GM19239 (cell line): Measurements from ENCODE around the genes ZNF722, ERV3-1 and VKORC1L1.

DNA sequence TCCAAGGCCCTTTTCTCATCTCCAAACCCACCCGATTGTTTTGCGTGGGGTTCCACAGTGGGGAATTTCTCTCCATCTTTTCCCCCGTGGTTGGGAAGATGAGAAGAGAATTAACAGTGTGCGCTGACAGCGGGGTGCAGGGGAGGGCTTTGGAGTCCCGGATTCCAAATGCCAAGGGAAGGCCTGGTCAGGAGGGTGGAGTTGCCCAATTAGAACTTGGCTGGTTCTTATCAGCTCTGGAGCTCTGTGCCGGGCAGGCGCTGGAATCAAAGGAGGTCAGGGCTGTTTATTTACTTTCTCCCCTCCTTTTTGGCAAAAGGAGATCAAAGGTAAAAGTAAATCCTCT lies 95.4 kb upstream of the ZNF716 start:
- RRBS: 72% methylated on average over 2 of the region's 8 CpGs

GRCh38 chr7:63998577-63999014 lies at the start of gene ZNF722:
ZNF722 (plus strand) TSS chr7:63998849.
- RRBS: no CpG with 5 or more reads among the region's 13 CpGs

DNA sequence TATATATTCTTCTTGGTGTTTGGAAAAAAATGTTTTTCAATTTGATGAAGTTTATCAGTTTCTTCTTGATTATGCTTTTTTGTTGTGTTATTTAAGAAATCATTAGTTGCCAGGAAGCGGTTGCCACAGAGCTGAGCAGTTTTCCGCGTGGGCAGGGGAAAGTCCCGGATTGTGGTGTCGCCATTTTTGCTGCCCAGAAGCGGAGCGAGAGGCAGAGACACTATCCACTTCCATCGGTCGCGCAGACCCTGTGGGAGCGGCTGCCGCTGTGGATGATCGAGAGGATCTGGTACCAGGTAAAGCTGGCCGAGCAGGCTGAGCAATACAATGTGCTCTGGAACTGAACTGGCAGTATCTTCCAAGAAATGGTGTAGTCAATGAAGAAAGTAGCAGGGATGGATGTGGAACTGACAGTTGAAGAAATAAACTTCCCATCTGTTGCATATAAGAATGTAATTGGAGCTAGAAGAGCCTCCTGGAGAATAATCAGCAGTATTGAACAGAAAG lies 119.9 kb downstream of the ZNF736 start:
- RRBS: no CpG with 5 or more reads among the region's 14 CpGs

GRCh38 chr7:64685372-64686159 lies 19.6 kb downstream of the ZNF107 start:
- RRBS: no CpG with 5 or more reads among the region's 10 CpGs

- RRBS: no CpG with 5 or more reads among the region's 32 CpGs
Measured at GRCh38 chr7:65006141-65007093, at the start of gene ERV3-1. ERV3-1 (minus strand) TSS chr7:65006687.

- RRBS: no CpG with 5 or more reads among the region's 11 CpGs
Measured at GRCh38 chr7:65260497-65261272, 113.0 kb upstream of the ZNF92 start.

DNA sequence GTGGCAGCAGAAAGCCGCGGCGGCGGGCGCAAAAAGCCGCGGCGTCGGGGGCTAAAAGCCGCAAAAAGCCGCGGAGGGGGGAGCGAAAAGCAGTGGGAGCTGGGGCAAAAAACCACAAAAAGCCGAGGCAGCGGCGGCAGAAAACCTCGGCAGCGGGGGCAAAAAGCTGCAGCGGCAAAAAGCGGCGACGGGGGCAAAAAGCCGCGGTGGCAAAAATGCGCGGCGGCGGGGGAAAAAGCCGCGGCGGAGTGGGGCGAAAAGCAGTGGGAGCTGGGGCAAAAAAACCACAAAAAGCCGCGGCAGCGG lies 135.6 kb downstream of the ZNF92 start:
- RRBS: no CpG with 5 or more reads among the region's 35 CpGs

- RRBS: no CpG with 5 or more reads among the region's 59 CpGs
Measured at GRCh38 chr7:65509619-65510233, 136.1 kb downstream of the ZNF92 start.

GRCh38 chr7:65872740-65873654 lies at the start of gene VKORC1L1:
VKORC1L1 (plus strand) TSS chr7:65873074.
- RRBS: 2% methylated on average over 16 of the region's 103 CpGs

DNA sequence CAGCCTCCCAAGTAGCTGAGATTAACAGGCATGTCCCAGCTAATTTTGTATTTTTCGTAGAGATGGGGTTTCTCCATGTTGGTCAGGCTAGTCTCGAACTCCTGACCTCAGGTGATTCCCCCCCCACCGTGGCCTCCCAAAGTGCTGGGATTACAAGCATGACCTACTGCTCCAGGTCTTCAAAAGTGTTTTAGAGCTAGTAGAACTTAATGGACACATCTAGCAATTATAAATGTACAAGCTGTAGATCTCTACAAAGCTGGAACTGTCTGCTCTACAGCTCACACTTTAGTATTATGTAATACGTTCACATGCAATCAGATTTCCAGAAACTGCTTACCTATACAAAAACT lies 39.4 kb upstream of the ASL start:
- RRBS: no CpG with 5 or more reads among the region's 4 CpGs

DNA sequence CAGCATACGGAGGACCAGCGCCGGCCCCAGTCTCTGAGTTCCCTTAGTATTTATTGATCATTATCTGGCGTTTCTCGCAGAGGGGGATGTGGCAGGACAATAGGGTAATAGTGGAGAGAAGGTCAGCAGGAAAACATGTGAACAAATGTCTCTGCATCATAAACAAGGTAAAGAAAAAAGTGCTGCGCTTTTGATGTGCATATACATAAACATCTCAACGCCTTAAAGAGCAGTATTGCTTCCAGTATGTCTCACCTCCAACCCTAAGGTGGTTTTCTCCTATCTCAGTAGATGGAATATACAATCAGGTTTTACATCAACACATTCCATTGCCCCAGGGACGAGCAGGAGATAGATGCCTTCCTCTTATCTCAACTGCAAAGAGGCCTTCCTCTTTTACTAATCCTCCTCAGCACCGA lies 9.6 kb upstream of the KCTD7 start:
- RRBS: no CpG with 5 or more reads among the region's 9 CpGs

DNA sequence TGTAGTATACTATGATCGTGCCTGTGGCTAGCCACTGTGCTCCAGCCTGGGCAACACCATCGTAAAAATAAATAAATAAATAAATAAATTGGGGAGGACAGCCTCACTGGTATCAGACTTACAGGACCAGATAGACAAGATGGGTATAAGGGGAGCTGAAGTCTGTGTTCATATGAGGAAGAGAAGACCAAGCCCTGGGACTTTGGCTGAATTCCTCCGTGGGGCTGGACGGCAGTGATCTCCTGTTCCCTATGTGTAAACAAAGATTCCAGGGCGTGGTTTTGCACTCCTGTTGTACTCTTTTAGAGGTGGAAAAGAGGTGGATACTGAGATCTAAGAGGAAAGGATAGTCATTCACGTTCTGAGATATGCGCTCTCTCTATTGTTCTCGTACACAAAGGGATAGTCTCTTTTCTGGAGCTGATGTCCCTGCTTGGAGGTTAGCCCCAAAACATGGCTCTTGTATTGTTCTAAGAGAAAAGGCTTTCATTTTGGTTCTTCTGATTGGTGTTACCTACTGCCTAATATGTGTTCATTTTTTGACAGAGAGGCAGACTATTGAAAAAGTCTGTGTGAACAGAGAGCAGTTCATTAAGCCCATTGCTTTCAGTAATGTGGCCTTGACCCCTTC lies 12.2 kb downstream of the KCTD7 start:
- RRBS: no CpG with 5 or more reads among the region's 8 CpGs

- RRBS: no CpG with 5 or more reads among the region's 14 CpGs
Measured at GRCh38 chr7:66698350-66699127, 42.0 kb upstream of the RABGEF1 start.

- RRBS: 2% methylated on average over 24 of the region's 75 CpGs
Measured at GRCh38 chr7:66740847-66741780, 581 bp downstream of the RABGEF1 start.

GRCh38 chr7:66975437-66975564 lies 20.1 kb downstream of the SBDS start:
- RRBS: no CpG with 5 or more reads among the region's 3 CpGs

GRCh38 chr7:66992566-66992870 lies 2.9 kb downstream of the SBDS start:
- RRBS: no CpG with 5 or more reads among the region's 4 CpGs

GRCh38 chr7:67101070-67101590 lies 104.5 kb downstream of the TYW1 start:
- RRBS: no CpG with 5 or more reads among the region's 10 CpGs

DNA sequence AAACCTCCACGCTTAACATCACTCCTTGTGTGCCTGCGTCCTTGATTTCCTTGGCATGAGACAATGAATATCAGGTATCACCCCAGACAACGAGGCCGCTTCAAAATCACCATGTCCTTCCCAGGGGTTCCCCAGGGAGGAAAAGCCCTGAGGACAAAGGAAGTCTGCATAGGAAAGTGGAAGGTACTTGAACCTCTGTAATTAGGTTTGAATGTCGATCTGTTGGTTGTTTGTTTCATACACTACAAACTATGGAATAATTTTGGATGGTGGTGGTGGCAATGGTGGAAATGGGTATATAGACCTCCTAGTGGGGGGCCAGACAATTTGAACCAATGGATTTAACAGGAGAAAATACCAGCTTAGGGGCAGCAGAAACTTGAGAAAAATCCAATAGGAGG lies 116.2 kb downstream of the SPDYE21 start:
- RRBS: no CpG with 5 or more reads among the region's 5 CpGs

- RRBS: no CpG with 5 or more reads among the region's 4 CpGs
Measured at GRCh38 chr7:67753949-67754321, 477.2 kb downstream of the SPDYE21 start.